CD14-positive monocyte (primary cell): Measurements from ENCODE around the genes CXCR3 and CDX4.

DNA sequence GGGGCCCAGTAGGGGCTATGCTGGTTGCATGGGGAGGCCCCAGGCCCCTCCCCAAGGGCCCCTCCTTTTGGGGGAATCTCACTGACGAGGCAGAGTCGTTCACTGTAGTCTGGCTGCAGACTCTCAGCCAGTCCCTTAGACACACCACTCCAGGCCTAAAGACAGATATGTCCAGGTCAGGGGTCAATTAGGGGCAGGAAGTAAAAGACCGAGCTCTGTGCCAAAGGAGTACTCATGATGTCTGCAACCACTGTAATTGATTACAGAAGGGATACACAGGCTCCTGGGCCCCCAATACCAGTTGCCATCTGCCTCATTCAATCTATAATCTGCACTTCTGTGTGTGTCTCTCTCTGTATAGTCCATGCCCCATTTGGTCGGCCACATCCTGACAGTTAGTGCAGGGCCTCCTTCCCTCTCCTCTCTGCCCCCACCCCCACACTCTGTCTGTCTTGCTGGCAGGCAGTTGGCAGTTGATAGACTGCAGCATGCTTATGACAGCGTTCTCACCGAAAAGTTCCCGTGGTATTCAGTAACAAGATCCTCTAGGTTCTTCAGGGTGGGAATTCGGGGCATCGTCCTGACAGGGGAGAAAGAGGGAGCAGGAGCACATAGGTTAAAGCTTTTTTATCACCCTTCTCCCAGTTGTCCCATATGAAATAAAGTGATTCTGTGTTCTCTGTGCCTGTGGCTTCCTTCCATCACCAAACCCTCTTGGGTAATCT is 1.4 kb upstream of the CXorf65 start:
- CAGE, long polyA plus RNA, result no peak

DNA sequence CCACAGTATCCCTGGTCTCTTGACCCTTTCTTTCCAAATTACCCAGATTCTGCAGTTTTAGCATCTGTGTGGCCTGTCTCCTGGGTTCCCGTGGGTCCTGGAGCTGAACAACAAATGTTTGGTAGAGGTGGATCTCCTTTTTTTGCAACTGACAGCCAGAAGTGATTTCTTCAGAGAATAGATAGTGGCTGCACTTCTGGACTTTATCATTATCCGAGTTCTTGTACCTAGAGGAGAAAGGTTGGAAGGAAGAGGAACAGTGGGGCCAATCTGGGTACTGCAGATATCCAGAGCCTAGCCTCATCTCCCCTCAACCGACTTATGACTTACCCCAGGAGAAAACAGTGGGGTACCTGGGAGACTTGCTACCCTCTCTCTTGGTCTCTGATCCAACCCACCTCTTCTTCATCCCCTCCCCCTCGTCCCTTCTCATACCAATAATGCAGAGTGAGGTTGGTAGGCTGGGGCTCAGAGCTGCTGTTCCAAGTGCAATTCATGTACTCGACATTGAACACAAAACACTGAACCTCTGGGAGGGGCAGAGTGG is 842 bp downstream of the IL2RG start:
- CAGE, long polyA plus RNA, result no peak

DNA sequence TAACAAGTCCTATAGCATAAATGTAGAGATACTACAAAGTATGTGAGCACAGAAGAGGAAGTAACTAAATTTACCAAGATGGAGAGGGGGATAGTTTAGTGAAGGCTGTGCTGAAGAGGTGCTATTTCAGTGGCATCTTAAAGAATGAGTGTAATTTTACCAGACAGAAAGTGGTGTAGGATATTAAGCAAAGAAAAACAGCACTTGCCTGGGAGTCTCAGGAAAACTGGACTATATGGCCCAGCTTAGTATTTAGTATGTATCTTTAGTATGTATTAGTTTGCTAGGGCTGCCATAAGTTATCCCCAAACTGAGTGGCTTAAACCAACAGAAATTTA is 1.3 kb upstream of the IL2RG start:
- CAGE, long polyA plus RNA, result no peak

GRCh38 chrX:71128165-71129020 is 10.0 kb downstream of the MED12 start:
- CAGE, long polyA plus RNA, result no peak

DNA sequence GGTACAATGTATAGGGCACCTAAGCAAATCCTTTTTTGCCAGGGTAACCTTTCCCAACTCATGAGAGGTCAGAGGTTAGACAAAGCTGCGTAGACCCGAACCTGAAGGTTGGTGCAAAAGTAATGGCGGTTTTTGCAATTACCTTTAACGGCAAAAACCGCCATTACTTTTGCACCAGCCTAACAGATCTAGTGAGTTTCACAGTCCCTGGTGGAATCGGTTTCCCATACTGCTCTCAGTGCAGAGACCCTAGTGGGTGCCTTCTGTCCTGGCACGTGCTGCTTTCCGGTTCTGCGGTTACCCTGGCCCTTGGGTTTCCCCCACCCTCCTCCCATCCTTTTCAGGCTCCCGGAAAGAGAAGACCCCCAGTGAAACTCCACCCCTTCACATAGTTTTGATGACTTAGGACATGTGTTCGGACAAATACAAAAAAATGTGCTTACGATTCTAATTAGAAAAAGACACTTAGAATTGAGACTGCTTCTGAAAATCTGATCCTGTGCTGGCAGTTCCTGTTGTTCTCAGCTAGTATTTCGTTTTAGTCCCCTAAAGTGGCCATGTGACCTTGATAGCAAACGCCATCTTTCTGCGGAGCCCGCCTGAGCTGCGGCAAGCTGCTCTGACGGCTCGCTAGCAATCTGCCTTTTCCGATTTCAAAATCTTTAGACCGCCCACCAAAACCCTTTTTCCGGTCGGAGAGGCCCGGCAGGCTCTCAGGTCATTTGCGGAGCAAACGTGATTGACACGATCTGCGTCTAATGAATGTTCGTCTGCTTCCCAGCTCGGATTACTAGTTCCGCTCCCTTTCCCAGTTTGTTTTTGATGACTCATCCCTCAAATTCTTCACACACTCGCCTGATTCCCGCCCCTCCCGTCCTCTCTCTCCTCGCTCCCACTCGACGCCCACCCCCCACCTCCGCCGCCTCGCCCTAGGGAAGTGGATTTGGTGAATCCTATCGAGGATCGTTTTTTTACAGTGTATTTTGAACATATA is 37.1 kb downstream of the NLGN3 start:
- CAGE, long polyA plus RNA, result no peak

- CAGE, long polyA plus RNA, result no peak
Measured at GRCh38 chrX:71252466-71253605, 1.1 kb downstream of the ZMYM3 start.

DNA sequence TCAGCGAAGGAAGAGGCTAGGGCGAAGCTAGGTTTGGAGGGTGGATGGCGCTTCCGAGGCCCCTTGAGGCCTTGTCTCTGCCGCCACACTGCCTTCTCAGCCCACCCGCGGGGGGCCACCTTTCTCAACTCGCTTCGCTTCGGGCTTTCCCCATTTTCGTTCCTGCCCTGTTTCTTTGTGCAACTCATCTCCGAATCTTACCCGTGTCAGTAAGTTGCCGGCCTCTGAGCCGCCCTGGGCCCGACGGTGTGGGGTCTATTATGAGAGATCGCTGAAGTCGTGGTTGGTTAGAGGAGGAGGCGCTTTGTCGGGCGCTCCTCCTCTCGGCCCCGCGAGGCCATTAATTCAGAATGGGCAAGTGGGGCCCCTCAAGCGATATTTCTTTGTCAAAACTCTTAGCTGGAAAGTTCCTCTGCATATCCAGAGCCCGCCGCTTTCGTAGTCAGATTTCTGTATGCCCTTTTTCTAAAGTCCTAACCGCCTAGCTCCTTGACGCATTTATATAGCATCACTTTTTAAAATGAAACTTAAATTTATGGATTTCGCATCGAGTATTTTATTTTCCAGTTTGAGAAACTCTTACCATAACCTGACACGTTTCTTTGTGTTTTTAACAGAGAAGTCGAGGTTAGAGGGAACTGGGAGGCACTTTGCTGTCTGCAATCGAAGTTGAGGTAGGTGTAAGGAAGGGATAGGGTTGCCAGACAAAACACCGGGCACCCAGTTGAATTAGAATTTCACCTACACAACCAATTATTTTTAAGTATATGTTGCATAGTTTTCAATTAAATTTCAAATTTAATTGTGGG is 549 bp downstream of the NONO start:
- CAGE, long polyA plus RNA, result no peak

- CAGE, long polyA plus RNA, result no peak
Measured at GRCh38 chrX:71540965-71541802, 8.3 kb downstream of the OGT start.

- CAGE, long polyA plus RNA, result no peak
Measured at GRCh38 chrX:71618330-71619010, at the start of gene CXCR3. Gene CXCR3, minus strand, starts transcription at chrX:71618511.

DNA sequence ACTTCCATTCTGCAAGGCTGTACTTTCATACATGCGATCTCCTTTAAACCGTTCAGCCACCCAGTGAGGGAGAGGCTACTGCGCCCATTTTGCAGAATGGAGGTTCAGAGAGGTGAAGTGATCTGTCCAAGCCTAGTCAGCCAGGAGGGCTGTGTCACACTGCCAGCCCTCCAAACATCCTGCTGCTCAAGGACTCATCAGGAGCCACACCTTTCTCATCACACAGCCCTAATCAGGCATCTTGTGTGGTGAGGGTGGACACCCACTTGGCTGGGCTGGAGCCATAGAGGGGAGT is 5.3 kb upstream of the CXCR3 start:
- CAGE, long polyA plus RNA, result no peak

- CAGE, long polyA plus RNA, result no peak
Measured at GRCh38 chrX:71996739-71997188, 86.1 kb downstream of the NHSL2 start.

GRCh38 chrX:72004168-72004622 is 93.5 kb downstream of the NHSL2 start:
- CAGE, long polyA plus RNA, result no peak

- CAGE, long polyA plus RNA, result no peak
Measured at GRCh38 chrX:72029782-72030643, 119.4 kb downstream of the NHSL2 start.

GRCh38 chrX:72168734-72169581 is 12.6 kb upstream of the PIN4 start:
- CAGE, long polyA plus RNA, result no peak

GRCh38 chrX:72272469-72272930 is 4.5 kb downstream of the RPS4X start:
- CAGE, long polyA plus RNA, result no peak

- CAGE, long polyA plus RNA, result no peak
Measured at GRCh38 chrX:72344613-72345153, 39.0 kb upstream of the CITED1 start.

GRCh38 chrX:73127952-73128396 is 48.7 kb upstream of the PABPC1L2A start:
- CAGE, long polyA plus RNA, result no peak

- CAGE, long polyA plus RNA, result no peak
Measured at GRCh38 chrX:73446823-73447304, at the start of gene CDX4. Gene CDX4, plus strand, starts transcription at chrX:73447053.

- CAGE, long polyA plus RNA, result no peak
Measured at GRCh38 chrX:73845971-73846856, 283.2 kb downstream of the CHIC1 start.

GRCh38 chrX:73917162-73917768 is 354.3 kb downstream of the CHIC1 start:
- CAGE, long polyA plus RNA, result no peak